Kidney (tissue), 2 donors: Measurements from ENCODE around the gene KCNJ12.

DNA sequence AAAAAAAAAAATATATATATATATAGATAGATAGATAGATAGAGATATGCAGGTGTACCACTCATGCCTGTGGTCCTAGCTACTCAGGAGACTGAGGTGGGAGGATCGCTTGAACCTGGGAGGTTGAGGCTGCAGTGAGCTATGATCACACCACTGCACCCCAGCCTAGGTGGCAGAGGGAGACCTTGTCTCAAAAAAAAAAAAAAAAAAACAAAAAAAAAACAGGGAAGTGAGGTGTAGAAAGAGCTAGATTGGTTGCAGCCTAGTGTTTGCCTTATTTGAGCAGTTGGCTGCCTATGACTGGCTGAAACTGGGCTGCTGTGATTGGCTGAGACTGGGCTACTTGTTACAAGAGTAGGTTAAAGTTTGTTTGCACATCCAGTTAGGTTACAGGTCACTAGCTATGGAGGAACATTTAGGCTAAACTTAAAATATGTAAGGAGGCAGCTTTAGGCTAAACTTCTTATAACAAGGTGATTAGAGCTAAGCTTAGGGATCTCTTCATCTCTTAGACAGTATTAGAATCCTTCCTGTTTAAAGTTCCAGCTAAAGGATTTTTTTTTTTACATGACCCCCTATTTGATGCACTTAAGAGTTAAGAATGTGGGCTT lies 5.7 kb downstream of the DHRS7B start:
- PRO-cap, result no peak
- RRBS, result no CpG with 5 or more reads among the region's 1 CpG

- PRO-cap, result no peak
- RRBS, result no CpG with 5 or more reads among the region's 9 CpGs
Measured at GRCh38 chr17:21197817-21198256, 16.1 kb downstream of the TMEM11 start.

DNA sequence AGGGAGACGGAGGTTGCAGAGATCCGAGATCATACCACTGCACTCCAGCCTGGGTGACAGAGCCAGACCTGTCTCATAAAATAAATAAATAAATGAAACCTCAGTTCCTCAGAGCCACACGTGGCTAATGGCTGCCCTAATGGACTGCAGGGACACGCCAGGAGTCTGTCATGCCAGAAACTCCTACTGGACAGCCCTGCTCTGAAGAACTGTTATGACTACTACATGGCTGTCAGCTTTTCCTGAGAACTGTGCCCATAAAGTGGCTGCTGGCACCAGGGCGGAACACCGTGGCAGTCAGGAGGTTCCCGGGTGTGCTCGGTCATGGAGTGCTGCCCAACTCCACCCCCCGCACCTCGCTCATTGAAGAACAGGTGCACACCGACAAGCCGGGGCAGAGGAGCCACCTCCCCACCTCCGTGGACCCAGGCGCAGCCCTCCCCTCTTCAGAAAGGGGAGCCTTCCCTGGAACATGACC lies 4.2 kb downstream of the TMEM11 start:
- PRO-cap, result no peak
- RRBS, result 39% methylated on average over 5 of the region's 14 CpGs

DNA sequence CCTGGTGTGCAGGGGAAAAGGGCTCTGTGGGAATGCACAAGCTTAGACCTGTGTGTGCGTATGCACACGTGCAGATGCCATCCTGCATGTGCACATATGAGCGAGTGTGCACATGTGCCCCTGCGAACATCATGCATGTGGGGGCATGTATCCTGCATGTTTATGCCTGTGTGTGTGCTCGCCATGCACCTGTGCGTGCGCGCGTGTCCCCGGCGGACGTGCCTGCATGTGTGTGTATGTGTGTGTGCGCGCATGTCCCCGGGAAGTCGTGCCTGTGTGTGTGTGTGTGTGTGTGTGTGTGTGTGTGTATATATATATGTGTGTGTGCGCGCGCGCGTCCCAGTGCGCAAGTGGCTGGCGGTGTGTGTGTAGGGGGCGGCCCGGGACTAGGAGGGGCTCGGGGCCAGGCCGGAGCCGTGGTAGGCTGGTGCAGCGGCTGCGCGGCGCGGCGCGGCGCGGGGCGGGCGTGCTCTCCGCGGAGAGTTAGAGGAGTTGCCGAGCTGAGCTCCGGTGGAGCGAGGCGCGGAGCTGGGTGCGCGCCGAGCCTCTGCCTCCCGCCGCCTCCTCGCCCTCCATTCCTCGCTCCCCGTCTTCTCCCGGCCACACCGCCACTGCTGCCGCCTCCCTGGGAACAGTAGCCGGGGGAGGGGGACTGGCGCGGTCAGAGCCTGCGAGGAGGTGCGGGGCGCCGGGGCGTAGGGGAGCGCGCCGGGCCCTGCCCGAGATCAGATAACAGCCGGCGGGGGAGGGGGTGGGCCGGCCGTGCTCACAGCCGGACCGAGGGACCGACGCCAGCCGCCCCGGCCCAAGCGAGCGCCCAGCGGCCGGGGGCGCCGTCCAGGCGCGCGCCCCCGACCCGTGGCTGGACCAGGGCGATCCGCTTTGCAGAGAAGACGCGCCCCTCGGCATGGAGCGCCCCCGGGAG lies at the start of gene KCNJ12:
Gene KCNJ12, plus strand, starts transcription at position 490 of the 925 bp plus-strand sequence.
- PRO-cap, result unidirectional peak, plus-strand start at position 503 of the sequence
- RRBS, result 4% methylated on average over 53 of the region's 97 CpGs

DNA sequence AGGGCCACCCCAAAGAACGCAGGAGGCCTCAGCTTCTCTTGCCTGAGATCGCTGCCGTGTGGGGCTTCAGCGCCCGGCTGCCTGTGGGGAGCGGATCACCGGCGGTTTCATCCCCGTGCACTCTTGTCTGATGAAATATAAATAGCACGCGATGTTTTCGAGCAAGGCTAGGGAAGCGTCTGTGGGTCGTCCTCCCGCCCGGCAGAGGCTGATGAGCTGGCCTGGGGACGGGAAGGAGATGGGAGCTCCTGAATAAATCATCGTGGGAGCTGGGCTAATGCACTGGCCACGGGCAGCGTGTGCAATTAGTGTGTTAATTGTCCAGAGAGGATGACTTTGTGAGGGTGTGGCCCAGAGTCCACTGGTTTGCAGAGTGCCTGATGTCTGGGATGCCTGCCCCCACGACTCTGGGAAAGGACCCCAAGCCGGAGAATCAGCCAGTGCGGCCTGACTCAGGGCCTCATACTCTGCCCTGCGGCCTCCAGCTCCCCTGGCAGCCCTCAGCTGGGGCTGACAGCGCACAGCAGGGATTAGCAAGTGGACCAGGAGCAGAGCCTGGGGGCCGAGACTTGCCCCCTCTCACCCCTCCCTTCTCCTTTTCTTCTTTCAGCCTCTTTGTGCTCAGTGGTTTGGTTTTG lies 21.3 kb downstream of the KCNJ12 start:
- PRO-cap, result no peak
- RRBS, result 63% methylated on average over 7 of the region's 26 CpGs

GRCh38 chr17:21674203-21674854 lies 18.0 kb upstream of the KCNJ18 start:
- PRO-cap, result no peak
- RRBS, result no CpG with 5 or more reads among the region's 48 CpGs

DNA sequence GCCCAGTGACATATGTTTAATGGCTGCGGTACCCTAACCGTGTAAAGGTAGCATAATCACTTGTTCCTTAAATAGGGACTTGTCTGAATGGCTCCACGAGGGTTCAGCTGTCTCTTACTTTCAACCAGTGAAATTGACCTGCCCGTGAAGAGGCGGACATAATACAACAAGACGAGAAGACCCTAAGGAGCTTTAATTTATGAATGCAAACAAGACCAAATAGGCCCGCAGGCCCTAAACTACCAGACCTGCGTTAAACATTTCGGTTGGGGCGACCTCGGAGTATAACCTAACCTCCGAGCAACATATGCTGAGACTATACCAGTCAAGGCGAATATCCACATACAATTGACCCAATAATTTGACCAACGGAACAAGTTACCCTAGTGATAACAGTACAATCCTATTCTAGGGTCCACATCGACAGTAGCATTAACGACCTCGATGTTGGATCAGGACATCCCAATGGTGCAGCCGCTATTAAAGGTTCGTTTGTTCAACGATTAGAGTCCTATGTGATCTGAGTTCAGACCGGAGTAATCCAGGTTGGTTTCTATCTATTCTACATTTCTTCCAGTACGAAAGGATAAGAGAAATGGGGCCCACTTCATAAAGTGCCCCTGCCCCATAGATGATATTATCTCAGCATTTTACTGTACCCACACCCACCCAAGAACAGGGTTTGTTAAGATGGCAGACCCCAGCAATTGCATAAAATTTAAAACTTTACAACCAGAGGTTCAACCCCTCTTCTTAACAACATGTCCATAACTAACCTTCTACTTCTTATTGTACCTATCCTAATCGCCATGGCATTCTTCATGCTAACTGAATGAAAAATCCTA lies 831.9 kb downstream of the KCNJ18 start:
- PRO-cap, result no peak
- RRBS, result no CpG with 5 or more reads among the region's 23 CpGs

GRCh38 chr17:27294797-27295620 lies 1.1 kb downstream of the WSB1 start:
- PRO-cap, result bidirectional peak, plus-strand start at chr17:27295109, minus-strand start at chr17:27294909
- RRBS, result no CpG with 5 or more reads among the region's 16 CpGs

DNA sequence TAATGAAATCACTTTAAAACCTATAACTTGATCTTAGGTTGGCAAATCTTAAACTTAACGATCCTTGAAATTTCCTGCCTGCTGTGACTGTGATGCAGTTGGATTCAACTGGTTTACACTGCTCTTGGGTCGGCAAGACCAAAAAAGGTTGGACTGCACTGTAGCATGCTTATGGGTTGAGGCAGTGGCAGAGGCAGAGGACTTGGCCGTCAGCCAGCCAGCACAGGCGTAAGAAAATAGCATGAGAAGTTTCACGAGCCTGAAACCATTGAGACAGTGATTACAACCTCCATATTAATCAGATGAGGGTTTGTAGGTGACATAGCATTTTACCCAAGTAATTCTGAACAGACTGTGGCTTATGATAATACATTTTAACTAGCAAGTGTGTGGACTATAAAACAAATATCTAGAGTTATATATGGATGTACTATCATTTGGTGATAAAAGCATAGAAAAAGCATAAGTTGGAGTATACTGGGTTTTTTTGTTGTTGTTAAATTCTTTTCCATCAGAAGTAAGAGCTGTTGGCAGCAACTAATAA lies 21.5 kb downstream of the WSB1 start:
- PRO-cap, result no peak
- RRBS, result no CpG with 5 or more reads among the region's 5 CpGs

- PRO-cap, result bidirectional peak, plus-strand start at chr17:27319945, minus-strand start at chr17:27319675
- RRBS, result no CpG with 5 or more reads among the region's 12 CpGs
Measured at GRCh38 chr17:27319660-27320745, 26.1 kb downstream of the WSB1 start.

DNA sequence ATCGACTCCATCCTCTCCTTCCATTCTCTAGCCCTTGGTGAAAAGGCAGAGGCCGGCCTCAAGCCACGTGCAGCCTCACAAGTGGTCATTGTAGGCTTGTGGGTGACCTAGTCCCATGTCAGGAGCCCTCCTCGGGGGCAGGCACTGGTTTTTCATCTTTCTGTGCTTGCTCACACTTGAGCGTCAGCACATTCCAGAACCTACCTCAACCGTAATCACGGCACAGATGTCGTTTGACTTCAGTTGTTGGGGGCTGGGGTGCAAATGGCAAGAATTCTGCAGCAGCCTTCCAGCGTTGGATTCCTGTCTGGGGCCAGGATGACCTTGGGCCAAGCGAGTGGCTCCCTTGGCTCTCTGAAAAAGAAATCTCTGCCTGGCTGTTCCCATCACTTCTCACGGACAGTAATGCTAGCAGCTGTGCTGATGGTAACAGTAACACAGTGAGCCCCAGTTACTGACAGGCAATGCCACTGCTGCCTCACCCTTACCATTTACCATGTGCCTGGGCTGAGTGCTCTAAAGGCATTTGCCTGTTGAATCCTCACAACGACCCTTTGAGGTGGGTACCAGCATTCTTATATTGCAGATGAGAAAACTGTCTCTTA lies 46.4 kb downstream of the KSR1 start:
- PRO-cap, result no peak
- RRBS, result no CpG with 5 or more reads among the region's 12 CpGs

- PRO-cap, result no peak
- RRBS, result no CpG with 5 or more reads among the region's 15 CpGs
Measured at GRCh38 chr17:27526370-27527110, 70.3 kb downstream of the KSR1 start.

- PRO-cap, result no peak
- RRBS, result no CpG with 5 or more reads among the region's 22 CpGs
Measured at GRCh38 chr17:27532256-27533233, 76.3 kb downstream of the KSR1 start.

DNA sequence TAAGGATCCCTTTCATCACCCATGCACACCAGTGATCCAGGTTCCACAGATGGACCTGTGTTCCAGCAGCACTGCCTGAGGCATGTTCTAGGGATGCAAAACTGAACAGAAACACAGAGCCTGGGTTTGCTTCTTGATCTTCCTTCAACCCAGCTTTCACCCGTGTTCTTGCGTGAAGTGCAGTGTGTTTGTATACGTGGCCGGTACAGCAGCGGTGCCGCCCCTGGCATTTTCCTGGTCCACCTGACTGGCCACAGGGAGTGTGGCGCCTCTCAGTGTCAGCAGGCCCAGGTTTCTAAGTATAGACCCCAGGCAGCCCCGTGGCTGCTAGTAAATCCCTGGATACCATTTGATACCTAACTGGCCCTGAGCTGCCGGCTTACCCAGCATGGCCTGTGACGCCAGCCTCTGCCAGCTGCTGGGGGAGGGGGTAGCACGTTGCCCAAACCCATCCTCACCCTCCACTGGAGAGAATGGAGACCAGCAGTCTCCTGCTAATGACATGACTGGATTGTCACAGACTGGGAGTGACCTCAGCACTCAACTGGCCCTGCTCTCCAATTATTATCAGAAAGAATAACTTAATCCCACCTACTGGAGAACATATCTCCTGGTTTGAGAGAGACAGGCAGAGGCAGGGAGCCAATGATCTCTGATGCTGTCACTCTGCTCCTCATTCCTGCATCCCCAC lies 59.2 kb upstream of the LGALS9 start:
- PRO-cap, result no peak
- RRBS, result no CpG with 5 or more reads among the region's 11 CpGs

DNA sequence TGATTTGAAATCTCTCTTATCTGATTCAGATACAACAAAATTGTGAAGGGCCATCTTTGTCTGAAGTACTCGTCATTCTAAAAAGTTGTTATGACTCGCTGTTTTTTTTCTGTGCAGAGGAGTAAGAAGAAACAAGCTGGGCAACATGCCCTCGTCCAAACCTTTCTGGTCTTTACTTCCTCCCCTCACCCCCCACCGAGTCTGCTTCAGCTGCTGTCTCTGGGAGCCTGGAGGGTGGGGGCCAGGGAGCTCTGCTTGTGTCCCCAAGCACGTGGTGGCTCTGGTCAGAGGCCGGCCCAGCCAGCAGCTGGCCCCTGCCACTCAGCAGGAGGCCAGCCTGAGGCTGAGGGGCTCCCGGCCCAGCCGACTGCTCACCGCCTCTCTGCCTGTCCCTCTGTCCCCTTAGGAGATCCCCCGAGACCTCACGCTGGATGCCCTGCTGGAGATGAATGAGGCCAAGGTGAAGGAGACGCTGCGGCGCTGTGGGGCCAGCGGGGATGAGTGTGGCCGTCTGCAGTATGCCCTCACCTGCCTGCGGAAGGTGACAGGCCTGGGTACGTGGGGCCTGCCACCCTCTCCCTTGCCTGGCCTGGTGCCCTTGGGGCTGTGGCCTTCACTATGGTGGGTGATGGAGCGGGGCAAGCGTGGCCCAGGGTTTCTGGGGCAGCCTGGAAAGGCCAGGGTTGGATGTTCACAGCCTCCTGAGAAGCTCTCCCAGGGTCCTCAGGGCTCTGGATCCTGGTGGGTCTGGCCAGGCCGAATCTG lies 53.7 kb upstream of the LGALS9 start:
- PRO-cap, result no peak
- RRBS, result 7% methylated on average over 2 of the region's 21 CpGs

DNA sequence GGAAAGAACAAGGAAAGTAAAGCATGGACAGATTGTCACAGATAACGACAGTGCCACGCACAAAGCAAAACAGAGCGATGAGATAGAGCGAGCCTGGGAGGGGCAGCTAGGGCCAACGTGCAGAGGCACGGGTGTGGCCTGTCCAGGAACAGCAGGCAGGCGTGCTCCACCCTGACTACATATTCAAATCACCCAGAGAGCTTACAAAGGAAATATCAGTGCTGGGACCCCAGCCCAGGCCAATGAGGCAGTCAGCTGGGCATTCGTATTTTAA lies 16.8 kb downstream of the LGALS9 start:
- PRO-cap, result no peak
- RRBS, result no CpG with 5 or more reads among the region's 8 CpGs

GRCh38 chr17:27919164-27919500 lies 26.0 kb upstream of the LYRM9 start:
- PRO-cap, result no peak
- RRBS, result no CpG with 5 or more reads among the region's 5 CpGs

GRCh38 chr17:27984438-27985312 lies 57.8 kb upstream of the NLK start:
- PRO-cap, result no peak
- RRBS, result no CpG with 5 or more reads among the region's 15 CpGs

DNA sequence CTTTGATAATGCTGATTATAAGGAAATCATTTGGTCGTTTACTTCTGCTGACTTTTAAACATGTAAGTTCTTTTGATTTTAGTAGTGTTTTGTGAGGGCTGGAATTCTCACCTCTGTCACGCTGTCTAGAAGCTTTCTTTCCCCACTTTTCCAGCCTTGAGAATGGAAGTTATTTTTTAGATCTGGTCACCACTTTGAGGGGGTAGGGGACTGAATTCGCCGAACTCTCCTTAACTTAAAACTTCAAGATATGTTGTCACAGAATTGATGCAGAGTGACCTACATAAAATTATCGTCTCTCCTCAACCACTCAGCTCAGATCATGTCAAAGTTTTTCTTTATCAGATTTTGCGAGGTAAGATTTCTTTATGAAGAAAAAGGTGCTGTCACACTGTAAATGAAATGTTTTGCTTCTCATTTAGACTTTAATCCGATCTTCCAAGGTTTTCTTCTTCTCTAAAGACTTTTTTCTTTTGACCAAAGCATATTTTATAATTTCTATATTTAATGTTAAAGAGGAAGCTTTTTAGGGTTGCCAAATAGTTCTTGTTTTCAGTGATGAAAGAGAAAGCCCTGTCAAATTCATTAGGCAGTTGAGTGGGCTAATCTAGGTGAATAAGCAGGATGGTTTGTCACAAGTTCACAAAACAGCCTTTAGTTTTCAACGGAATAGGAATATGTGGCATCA lies 118.6 kb downstream of the NLK start:
- PRO-cap, result no peak
- RRBS, result no CpG with 5 or more reads among the region's 8 CpGs

GRCh38 chr17:28344341-28344901 lies 8.9 kb downstream of the TNFAIP1 start:
- PRO-cap, result no peak
- RRBS, result no CpG with 5 or more reads among the region's 23 CpGs